Parietal lobe (tissue), 2 donors: ENCODE results near the genes SPN and PAGR1.

DNA sequence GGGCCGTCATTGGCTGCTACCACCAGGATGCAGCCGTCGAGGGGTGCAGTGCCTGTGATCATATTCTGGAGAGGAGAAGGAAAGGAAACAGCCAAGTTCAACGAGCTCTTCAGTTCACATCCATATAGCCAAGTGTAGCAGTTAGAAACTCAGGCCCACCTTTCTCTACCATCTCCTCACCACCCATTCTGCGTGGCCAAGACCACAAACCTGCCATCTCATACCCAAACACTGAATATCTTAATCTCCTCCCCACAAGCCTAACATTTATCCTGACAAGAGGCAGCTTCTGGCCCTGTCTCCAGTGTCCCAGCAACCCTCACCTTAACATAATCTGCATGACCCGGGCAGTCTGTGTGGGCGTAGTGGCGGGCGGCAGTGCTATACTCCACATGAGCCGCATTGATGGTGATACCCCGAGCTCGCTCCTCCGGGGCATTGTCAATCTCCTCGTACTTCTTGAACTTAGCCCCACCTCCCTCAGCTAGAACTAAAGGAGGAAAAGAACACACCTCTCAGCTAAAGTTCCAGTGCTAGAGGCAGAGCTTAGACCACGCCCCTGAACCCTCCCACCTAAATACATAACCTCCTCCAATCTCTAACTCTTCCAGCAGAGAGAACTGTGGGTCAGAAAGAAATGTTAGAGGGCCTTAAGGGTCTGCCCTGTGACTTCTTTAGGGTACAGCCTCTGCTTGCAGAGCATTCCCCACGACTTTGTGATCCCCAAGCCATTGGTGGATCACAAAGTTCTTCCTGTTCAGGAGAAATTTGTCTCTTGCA is 967 bp downstream of the TUFM start:
- RAMPAGE, long total RNA: no peak

DNA sequence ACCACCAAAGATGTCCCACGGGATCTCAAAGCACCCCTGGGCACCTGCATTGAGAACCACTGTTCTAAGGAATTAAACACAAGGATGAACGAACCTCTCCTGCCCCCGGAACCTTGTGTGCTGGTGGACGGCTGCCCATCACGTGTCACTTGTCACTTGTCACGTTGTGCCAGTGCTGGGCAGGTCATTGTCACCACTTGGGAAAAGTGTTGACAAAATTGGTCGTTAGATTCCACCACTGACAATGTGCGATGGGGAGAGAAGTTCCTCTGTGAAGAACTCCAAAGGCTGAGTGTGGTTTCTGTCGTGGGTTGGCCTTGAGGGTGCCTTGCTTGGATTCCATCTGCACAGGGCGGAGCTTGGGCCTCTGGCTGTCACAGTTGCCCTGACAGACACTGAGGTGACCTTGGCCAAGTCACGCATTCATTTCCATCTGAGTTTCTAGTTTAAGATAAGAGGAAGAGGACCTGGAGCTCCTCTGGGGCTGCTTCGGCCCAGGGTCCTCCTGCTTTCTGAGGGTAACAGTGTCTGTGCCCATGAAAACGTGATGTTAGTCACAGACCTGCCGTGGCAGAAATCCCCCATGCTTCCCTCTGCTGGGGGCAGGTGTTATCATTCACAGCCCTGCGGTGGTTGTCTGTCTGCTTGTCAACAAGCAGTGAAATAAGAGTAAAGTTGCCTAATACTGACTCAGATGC is 133.5 kb downstream of the LAT start:
- RAMPAGE, long total RNA: no peak

DNA sequence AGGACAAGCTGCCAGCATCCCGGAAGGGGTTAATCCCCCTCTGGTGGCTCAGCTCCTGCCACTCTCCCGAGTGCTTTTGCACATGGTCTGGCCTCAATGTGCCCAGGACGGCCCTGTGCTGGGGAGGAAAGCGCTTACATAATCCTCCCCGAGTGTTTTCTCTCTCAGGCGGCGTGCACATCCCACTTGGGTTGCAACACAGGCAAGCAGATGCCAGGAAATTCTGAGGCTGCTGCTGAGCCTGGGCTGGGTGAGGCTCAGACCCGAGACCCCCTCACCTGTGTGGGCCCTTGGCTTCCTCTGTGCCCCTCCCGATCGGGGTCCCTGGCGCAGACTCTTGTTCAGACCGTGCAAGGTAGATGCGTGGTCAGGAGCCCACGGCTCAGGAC is 144.6 kb downstream of the LAT start:
- RAMPAGE, long total RNA: no peak

- RAMPAGE, long total RNA: no peak
Measured at GRCh38 chr16:29131316-29131828, 146.5 kb downstream of the LAT start.

- RAMPAGE, long total RNA: no peak
Measured at GRCh38 chr16:29148162-29148743, 163.4 kb downstream of the LAT start.

- RAMPAGE, long total RNA: no peak
Measured at GRCh38 chr16:29159446-29159824, 174.6 kb downstream of the LAT start.

GRCh38 chr16:29183006-29183318 is 198.1 kb downstream of the LAT start:
- RAMPAGE, long total RNA: no peak

DNA sequence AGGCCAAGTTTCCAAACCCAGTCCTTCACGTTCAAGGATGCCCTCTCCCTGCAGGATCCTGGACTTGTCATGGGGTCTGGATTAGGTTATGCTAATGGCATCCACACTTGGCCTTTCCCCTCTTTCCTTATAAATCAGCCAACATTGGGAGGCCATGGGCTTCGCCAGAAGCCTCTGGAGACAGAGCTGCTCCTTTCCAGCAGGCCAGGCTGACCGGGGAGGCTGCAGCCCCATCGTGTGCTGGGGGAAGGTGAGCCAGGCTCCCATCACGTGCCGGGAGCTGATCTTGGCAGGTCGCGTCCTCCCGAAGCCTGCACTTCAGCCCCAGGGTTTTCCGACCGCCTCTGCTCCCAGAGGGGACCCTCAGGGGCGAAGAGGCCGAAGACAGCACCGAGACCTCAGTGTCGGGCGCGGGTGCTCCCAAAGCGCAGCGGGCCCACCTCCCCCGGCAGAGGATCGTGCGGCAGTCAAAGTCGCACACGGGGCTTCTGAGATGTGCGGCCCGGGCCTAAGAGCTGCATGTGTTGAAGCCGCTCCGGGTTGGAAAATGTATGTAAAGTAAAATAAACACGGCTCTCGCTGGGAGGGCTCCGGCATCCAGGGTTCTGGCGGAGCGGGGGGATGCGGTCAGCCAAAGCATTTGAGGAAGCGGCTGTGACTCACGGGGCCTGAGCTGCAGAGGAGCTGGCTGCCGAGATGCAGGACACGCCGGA is 186.1 kb downstream of the NPIPB11 start:
- RAMPAGE, long total RNA: no peak

- RAMPAGE, long total RNA: no peak
Measured at GRCh38 chr16:29228448-29228823, 178.1 kb downstream of the NPIPB11 start.

DNA sequence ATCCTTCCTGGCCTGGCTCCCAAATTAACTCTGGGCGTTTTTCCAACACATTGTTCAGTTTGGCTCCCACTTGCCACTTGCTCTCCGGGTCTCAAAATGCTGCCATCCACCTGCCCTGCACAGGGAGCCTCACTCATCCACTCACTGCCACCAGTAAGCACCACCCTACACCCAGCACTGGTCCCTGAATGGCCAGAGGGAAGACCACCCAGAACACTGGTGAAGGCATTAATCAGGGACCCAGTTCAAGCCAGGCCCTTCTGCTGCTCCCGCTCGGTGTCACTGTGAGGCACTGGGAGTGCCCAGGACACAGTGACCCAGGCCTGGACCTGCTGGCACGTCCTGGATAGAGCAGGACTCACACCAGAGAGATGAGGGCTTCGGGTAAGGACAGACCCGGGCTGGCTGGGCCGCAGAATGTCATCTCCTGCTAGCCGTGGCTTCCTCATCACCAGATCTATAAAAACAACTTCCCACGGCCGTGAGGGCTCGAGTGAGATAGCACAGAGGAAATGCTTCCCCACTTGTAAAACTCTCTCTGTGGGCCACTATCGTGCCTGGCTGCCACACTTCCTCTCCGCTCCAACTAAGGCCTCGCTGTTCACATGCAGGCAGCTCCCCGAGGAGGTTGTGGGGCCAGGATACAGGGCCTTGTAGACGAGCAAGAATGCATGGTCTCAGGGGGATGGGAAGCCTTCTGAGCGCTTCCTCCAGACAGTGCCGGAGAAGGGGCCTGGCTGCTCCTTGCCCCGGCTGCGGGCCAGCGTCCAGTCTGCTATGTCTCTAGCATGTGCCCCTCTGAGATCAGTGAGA is 158.1 kb downstream of the NPIPB11 start:
- RAMPAGE, long total RNA: no peak

- RAMPAGE, long total RNA: no peak
Measured at GRCh38 chr16:29262662-29263149, 143.8 kb downstream of the NPIPB11 start.

- RAMPAGE, long total RNA: no peak
Measured at GRCh38 chr16:29382878-29383585, 23.5 kb downstream of the NPIPB11 start.

GRCh38 chr16:29663020-29663857 is at the start of gene SPN:
SPN (plus strand) TSS chr16:29663247.
- RAMPAGE, long total RNA: no peak

DNA sequence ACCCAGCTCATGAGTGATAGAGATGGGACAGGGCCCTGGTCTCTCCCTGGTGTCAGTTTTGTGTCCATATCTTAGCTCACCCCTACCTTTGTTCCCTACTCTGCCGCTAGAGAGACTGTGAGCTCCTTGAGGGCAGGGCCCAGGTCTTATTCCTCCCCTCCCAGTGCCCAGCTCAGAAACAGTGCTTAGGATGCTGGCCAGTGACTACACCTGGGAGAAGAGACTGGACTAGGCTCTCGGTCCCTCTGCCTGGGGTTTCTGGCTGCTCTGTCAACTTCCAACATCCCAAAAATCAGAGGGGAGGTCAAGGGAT is 4.3 kb downstream of the C16orf54 start:
- RAMPAGE, long total RNA: no peak

GRCh38 chr16:29746886-29747379 is 1.1 kb upstream of the C16orf54 start:
- RAMPAGE, long total RNA: no peak

- RAMPAGE, long total RNA: no peak
Measured at GRCh38 chr16:29790879-29791481, 429 bp downstream of the KIF22 start.

- RAMPAGE, long total RNA: no peak
Measured at GRCh38 chr16:29805078-29805600, 1.2 kb upstream of the MAZ start.

GRCh38 chr16:29815797-29816221 is at the start of gene PAGR1:
PAGR1 (plus strand) TSS chr16:29816152.
- RAMPAGE, long total RNA: start-site peak on the plus strand at chr16:29816117-29816186, 63 and 51 reads in 2 replicates

DNA sequence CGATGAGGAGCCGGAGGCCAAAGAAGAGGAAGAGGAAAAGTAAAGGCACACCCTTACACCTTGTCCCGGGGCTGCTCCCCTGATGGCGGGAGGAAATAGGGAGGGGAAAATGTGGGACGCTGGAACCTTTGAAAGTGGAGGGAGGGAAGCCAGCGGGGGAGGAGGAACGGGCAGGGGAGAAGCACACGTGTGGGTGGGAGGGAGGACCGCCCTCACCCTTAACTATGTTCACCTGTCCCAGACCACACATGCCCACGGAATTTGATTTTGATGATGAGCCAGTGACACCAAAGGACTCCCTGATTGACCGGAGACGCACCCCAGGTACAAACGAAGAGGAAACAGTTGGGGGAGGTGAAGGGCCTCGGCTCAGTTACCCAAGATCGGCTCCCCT is 1.0 kb downstream of the PAGR1 start:
- RAMPAGE, long total RNA: no peak

- RAMPAGE, long total RNA: no peak
Measured at GRCh38 chr16:29849233-29850063, 13.6 kb downstream of the CDIPT start.